HepG2 (cell line): ENCODE measurements around the genes SIGLEC12, ZNF528, ZNF578 and ZNF28.

DNA sequence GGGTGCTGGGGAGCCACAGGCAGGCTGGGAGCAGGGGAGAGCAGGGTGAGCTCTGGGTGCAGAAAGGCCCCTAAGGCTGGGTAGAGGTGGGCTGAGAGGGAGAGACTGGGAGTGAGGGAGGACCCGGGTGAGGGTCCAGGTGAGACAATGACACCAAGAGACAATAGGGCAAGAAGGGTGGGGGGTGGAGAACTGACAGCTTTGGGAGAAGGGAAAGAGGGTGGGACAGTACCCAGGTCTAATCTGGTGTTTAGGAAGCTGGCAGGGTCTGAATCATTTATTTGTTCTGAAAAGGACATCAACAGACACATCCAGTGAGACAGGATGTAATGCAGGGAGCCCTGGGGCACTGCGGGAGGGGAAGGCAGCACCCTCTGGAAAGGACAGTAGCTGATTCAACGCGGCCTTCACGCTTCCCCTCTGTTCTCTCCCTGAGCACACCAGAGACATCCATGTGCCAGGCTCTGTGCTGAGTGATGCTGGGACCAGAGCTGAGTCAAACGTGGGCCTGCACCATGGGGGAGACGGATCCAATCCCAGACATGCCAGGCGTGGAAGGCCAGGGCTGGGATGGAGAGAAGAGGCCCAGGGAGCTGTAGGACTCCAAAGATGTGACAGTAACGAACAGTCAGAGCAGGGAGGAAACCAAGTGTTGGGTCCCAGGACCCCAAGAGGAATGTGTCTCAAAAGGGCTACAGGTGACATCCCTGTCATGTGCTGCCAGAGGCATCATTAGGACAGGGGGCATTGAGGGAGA, 2.0 kb downstream of the ETFB start:
- RRBS, 2 experiments, result no CpG with 5 or more reads among the region's 9 CpGs
CAGE:
- cytosol, long polyA minus RNA, result no peak
- cytosol, long polyA plus RNA, result no peak
- long polyA plus RNA, result no peak
- nucleus, long polyA minus RNA, result no peak
- nucleus, long polyA plus RNA, result no peak

- RRBS, 2 experiments, result no CpG with 5 or more reads among the region's 9 CpGs
CAGE:
- cytosol, long polyA minus RNA, result no peak
- cytosol, long polyA plus RNA, result no peak
- long polyA plus RNA, result no peak
- nucleus, long polyA minus RNA, result no peak
- nucleus, long polyA plus RNA, result no peak
Measured at GRCh38 chr19:51365411-51366011, 677 bp downstream of the ETFB start.

- RRBS, 2 experiments, result no CpG with 5 or more reads among the region's 6 CpGs
CAGE:
- cytosol, long polyA minus RNA, result no peak
- cytosol, long polyA plus RNA, result no peak
- long polyA plus RNA, result no peak
- nucleus, long polyA minus RNA, result no peak
- nucleus, long polyA plus RNA, result no peak
Measured at GRCh38 chr19:51407564-51408124, 9.8 kb downstream of the SIGLEC10 start.

DNA sequence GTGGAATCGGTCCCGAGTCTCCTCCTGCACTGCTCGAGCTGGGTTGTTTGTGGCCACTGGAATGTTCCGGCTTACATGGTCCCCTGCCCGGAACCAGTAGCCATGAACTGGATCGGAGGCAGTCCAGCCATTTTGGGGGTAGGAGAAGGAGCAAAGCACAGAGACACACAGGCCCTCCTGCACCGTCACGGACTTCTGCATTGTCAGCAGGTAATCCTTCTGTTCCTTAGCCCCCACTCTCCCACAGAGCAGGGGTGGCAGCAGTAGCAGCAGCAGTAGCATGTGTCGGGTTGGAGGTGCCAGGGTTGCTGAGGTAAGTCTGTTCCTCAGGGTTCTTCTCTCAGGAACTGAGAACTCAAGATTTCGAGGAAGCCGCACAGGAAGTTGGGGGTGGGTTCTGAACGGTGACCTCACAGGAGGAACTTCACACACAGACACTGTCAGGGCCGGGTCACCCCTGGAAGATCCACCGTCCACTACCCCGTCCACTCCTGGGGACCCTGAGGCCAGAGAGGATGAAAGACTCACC, at the start of gene SIGLEC12:
Gene SIGLEC12, minus strand, starts transcription at position 349 of the 529 bp plus-strand sequence.
- RRBS, 2 experiments, result no CpG with 5 or more reads among the region's 15 CpGs
CAGE:
- cytosol, long polyA minus RNA, result no peak
- cytosol, long polyA plus RNA, result no peak
- long polyA plus RNA, result no peak
- nucleus, long polyA minus RNA, result no peak
- nucleus, long polyA plus RNA, result no peak

- RRBS, 2 experiments, result no CpG with 5 or more reads among the region's 3 CpGs
CAGE:
- cytosol, long polyA minus RNA, result no peak
- cytosol, long polyA plus RNA, result no peak
- long polyA plus RNA, result no peak
- nucleus, long polyA minus RNA, result no peak
- nucleus, long polyA plus RNA, result no peak
Measured at GRCh38 chr19:51651216-51651532, 4.5 kb upstream of the SIGLEC14 start.

GRCh38 chr19:51651533-51652057, 5.0 kb upstream of the SIGLEC14 start:
- RRBS, 2 experiments, result no CpG with 5 or more reads among the region's 5 CpGs
CAGE:
- cytosol, long polyA minus RNA, result no peak
- cytosol, long polyA plus RNA, result no peak
- long polyA plus RNA, result no peak
- nucleus, long polyA minus RNA, result no peak
- nucleus, long polyA plus RNA, result no peak

GRCh38 chr19:51687831-51688360, 5.2 kb upstream of the SPACA6 start:
- RRBS, 2 experiments, result no CpG with 5 or more reads among the region's 12 CpGs
CAGE:
- cytosol, long polyA minus RNA, result no peak
- cytosol, long polyA plus RNA, result no peak
- long polyA plus RNA, result no peak
- nucleus, long polyA minus RNA, result no peak
- nucleus, long polyA plus RNA, result no peak

DNA sequence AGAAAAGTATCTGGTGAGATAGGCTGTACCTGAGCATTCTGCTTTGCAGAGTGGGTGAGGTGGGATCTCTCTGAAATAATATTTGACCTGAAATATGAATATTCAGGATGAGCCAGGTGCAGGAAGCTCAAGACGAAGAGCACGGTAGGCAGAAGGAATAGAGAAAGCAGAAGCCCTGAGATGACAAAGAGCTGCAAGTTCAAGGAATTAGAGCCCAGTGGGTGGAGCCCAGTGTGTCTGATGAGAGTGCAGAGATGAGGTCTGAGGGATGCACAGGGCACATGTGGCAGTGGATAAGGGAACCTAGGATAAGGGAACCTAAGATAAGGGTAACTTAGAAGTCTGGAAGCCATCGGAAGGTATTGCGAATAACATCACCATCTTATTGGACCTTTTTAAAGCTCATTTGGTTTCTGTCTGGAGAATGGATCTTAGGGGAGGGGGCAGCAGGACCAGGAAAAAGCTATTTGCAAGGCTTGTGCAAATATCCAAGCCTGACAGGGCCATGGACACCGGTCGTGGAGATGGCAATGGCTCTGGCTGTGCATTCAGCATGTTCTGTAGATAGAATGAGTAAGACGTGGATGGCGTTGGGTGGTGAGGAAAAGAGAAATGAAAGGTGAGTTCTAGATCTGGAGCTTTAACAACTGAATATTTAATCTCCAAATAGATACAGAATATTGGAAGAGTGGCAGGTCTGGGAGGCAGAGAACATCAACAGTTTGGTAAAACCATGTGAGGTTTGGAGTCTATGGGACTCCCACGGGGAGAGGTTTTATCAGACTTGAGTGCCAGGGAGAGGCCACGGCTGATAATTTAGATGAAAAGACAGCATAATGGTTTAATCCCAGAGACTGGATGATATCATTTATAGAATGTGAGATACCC, 1.4 kb downstream of the FPR3 start:
- RRBS, 2 experiments, result no CpG with 5 or more reads among the region's 10 CpGs
CAGE:
- cytosol, long polyA minus RNA, result no peak
- cytosol, long polyA plus RNA, result no peak
- long polyA plus RNA, result no peak
- nucleus, long polyA minus RNA, result no peak
- nucleus, long polyA plus RNA, result no peak

GRCh38 chr19:51830062-51830645, 35.2 kb downstream of the FPR3 start:
- RRBS, 2 experiments, result no CpG with 5 or more reads among the region's 2 CpGs
CAGE:
- cytosol, long polyA minus RNA, result no peak
- cytosol, long polyA plus RNA, result no peak
- long polyA plus RNA, result no peak
- nucleus, long polyA minus RNA, result no peak
- nucleus, long polyA plus RNA, result no peak

GRCh38 chr19:51903730-51904739, 782 bp downstream of the ZNF649 start:
- RRBS, 2 experiments, result 22% methylated on average over 2 of the region's 37 CpGs; no CpG with 5 or more reads in 1 of the 2 experiments
CAGE:
- cytosol, long polyA minus RNA, result no peak
- cytosol, long polyA plus RNA, result no peak
- long polyA plus RNA, result no peak
- nucleus, long polyA minus RNA, result no peak
- nucleus, long polyA plus RNA, result no peak

GRCh38 chr19:51973844-51974107, 12.9 kb downstream of the ZNF350 start:
CAGE:
- cytosol, long polyA minus RNA, result no peak
- cytosol, long polyA plus RNA, result no peak
- long polyA plus RNA, result no peak
- nucleus, long polyA minus RNA, result no peak
- nucleus, long polyA plus RNA, result no peak

DNA sequence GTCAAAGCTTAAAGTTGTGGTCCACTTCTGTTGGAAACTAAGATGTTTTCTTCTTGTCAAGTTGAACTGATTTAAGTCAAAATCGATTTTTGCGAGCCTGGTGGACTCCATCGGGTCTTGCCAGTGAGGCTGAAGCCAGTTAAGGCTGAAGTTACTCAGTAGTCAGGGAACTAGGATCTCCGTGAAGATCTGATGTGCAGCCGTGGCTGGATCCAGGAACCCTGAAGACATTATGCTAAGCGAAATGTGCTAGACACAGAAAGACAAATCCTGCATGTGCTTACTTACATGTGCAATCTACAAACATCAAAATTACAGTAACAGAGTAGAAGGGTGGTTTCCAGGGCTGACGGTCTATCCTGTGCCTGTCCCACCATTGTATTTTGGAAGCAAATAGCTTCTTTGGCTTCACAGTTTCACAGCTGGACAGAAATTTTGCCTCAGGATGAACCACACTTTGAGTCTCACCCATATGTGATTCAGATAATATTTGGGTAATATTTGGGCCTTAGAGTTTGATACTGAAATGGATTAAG, 514 bp upstream of the ZNF836 start:
- RRBS, 2 experiments, result no CpG with 5 or more reads among the region's 7 CpGs
CAGE:
- cytosol, long polyA minus RNA, result no peak
- cytosol, long polyA plus RNA, result no peak
- long polyA plus RNA, result no peak
- nucleus, long polyA minus RNA, result no peak
- nucleus, long polyA plus RNA, result no peak

GRCh38 chr19:52203735-52204058, 13.8 kb downstream of the PPP2R1A start:
- RRBS, 2 experiments, result no CpG with 5 or more reads among the region's 3 CpGs
CAGE:
- cytosol, long polyA minus RNA, result no peak
- cytosol, long polyA plus RNA, result no peak
- long polyA plus RNA, result no peak
- nucleus, long polyA minus RNA, result no peak
- nucleus, long polyA plus RNA, result no peak

- RRBS, 2 experiments, result no CpG with 5 or more reads among the region's 5 CpGs
CAGE:
- cytosol, long polyA minus RNA, result no peak
- cytosol, long polyA plus RNA, result no peak
- long polyA plus RNA, result no peak
- nucleus, long polyA minus RNA, result no peak
- nucleus, long polyA plus RNA, result no peak
Measured at GRCh38 chr19:52215766-52216400, 26.0 kb downstream of the PPP2R1A start.

DNA sequence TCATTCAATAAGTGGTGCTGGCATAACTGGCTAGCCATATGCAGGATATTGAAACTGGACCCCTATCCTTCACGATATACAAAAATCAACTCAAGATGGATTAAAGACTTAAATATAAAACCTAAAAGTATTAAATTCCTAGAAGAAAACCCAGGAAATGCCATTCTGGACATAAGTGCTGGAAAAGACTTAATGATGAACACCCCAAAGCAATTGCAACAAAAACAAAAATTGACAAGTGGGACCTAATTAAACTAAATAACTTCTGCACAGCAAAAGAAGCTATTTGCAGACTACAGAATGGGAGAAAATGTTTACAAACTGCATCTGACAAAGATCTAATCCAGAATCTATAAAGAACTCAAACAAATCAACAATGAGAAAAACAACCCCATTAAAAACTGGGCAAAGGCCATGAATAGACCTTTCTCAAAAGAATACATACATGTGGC, 11.3 kb upstream of the ZNF610 start:
- RRBS, 2 experiments, result no CpG with 5 or more reads among the region's 1 CpG
CAGE:
- cytosol, long polyA minus RNA, result start-site peak on the plus strand centred at position 178 of the sequence, 271 bp wide, 16 reads
- cytosol, long polyA plus RNA, result no peak
- long polyA plus RNA, result no peak
- nucleus, long polyA minus RNA, result no peak
- nucleus, long polyA plus RNA, result no peak

DNA sequence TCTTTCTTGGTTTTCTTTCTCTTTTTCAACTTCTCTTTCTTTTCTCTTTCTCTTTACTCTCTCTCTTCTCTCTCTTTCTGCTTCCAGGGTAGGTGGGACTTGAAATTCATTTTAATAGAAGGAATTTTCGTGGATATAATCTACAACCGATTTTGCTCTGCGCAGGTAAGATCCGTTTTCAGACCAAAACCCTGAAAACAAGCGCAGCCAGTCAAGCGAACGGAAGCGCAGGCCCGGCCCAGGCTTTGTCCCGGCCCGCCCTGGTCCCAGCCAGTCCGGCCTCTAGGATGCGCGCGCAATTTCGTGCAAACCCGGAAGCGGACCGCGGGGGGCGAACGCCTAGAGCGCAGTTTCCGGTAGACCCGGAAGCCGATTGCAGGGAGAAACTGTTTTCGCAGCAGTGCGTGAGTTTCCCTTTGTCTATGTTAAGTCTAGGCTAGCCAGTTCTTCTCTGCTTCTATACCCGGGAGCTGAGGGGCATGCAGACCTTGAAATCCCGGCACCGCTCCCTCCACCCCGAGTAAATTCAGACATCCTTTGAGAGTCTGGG, at the start of gene ZNF528:
Gene ZNF528, plus strand, starts transcription at position 349 of the 550 bp plus-strand sequence.
- RRBS, 2 experiments, result 2% methylated on average over 12 to 17 of the region's 32 CpGs
CAGE:
- cytosol, long polyA minus RNA, result start-site peak on the plus strand centred at position 399 of the sequence, 42 bp wide, 13 reads
- cytosol, long polyA plus RNA, result no peak
- long polyA plus RNA, result start-site peak on the minus strand centred at position 246 of the sequence, 31 bp wide, 24 and 40 reads in 2 replicates
- nucleus, long polyA minus RNA, result no peak
- nucleus, long polyA plus RNA, result start-site peak on the minus strand centred at position 212 of the sequence, 60 bp wide, 198 and 138 reads in 2 replicates; start-site peak on the plus strand centred at position 374 of the sequence, 20 bp wide, 165 and 193 reads in 2 replicates

DNA sequence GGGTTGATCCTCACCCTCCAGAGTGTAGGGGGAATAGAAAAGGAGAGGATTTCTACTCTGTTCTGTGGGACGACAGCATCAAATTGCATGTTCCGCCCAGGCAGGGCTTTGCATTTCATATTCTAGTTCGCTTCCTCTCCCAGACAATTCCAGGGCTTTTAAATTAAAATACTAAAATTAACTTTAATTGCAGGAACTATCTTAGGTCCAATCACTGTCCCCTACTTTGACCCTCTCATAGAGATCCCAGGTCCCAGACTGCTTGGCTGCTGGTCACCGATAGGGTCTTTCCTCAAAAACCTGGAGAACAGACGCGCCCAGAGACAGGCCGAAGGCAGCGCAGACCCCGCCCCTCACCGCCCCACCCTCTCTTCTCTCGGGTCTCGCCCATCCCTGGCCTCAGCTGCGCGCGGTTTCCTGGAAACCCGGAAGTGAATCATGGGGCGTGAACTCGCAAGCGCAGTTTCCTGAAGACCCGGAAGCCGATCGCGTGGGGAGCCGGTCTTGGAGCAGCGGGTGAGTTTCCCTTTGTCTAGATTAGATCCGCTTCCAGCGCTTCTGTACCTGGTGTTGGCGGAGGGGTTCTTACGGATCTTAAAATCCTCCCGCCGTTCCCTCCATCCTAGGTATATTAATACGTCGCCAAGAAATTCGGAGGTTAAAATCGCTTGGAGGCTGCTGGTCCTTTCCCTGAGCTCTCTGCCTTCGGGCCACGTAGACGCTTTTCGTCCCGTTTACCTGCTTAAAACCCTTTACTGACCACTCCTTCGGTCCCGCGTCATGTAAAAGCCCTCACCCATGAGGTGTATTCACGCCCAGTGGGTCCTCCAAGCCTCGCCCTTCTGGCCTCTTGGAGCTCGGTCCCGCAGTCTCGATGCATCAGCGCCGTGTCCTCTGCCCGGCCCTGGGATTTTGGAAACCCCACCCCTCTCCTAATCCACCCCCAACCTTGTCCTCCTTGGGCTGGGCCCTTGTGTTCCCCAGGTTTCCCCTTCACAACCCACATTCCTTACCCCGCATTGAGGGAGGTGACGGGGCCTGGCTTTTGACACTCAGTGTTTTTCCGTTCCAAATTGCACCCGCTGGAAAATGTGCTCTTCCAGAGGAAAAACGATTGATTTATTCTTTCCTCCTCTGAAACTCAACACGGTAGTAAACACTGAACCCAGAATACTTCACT, at the start of gene ZNF578:
Gene ZNF578, plus strand, starts transcription at position 462 of the 1,180 bp plus-strand sequence.
- RRBS, 2 experiments, result 75% methylated on average over 4 of the region's 57 CpGs; no CpG with 5 or more reads in 1 of the 2 experiments
CAGE:
- cytosol, long polyA minus RNA, result no peak
- cytosol, long polyA plus RNA, result no peak
- long polyA plus RNA, result no peak
- nucleus, long polyA minus RNA, result no peak
- nucleus, long polyA plus RNA, result no peak

DNA sequence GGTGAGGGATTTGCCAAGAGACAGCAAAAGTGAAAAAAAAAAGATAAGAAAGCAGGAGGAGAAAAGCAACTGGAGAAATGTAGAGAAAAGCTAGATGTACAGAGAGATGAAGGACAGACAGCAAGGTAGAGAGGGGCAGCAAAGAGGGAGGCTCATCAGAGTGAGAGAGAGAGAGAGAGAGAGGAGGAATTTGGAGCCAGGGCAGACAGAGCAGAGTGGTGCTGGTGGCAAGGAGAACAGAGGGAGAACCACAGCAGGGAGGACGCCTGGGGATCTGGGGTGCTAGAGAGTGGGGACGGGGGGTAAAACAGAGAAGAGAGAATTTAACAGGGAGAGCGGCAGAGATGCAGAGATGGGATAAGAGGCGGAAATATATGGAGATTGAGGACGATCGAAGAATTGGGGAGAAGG, 990 bp downstream of the ZNF701 start:
- RRBS, 2 experiments, result no CpG with 5 or more reads among the region's 6 CpGs
CAGE:
- cytosol, long polyA minus RNA, result no peak
- cytosol, long polyA plus RNA, result no peak
- long polyA plus RNA, result no peak
- nucleus, long polyA minus RNA, result no peak
- nucleus, long polyA plus RNA, result no peak

GRCh38 chr19:52820816-52821968, at the start of gene ZNF28:
Gene ZNF28 (minus strand): TSS chr19:52821633.
- RRBS, 2 experiments, result 4 to 7% methylated on average over 3 of the region's 62 CpGs
CAGE:
- cytosol, long polyA minus RNA, result start-site peak on the minus strand at chr19:52821632-52821636, 89 reads
- cytosol, long polyA plus RNA, result no peak
- long polyA plus RNA, result no peak
- nucleus, long polyA minus RNA, result no peak
- nucleus, long polyA plus RNA, result start-site peak on the minus strand at chr19:52821632-52821645, 245 and 250 reads in 2 replicates

- RRBS, 2 experiments, result 7 to 11% methylated on average over 5 of the region's 30 CpGs
CAGE:
- cytosol, long polyA minus RNA, result no peak
- cytosol, long polyA plus RNA, result no peak
- long polyA plus RNA, result no peak
- nucleus, long polyA minus RNA, result no peak
- nucleus, long polyA plus RNA, result no peak
Measured at GRCh38 chr19:52922359-52923320, 588 bp downstream of the ZNF888 start.